Omental fat pad (tissue), 4 donors: ENCODE measurements around the gene RPS6KA2.

- PRO-cap, result no peak
- RAMPAGE, long total RNA, 4 experiments, result no peak in any of the 4 experiments
Measured at GRCh38 chr6:165611381-165611661, 51.7 kb downstream of the PDE10A start.

DNA sequence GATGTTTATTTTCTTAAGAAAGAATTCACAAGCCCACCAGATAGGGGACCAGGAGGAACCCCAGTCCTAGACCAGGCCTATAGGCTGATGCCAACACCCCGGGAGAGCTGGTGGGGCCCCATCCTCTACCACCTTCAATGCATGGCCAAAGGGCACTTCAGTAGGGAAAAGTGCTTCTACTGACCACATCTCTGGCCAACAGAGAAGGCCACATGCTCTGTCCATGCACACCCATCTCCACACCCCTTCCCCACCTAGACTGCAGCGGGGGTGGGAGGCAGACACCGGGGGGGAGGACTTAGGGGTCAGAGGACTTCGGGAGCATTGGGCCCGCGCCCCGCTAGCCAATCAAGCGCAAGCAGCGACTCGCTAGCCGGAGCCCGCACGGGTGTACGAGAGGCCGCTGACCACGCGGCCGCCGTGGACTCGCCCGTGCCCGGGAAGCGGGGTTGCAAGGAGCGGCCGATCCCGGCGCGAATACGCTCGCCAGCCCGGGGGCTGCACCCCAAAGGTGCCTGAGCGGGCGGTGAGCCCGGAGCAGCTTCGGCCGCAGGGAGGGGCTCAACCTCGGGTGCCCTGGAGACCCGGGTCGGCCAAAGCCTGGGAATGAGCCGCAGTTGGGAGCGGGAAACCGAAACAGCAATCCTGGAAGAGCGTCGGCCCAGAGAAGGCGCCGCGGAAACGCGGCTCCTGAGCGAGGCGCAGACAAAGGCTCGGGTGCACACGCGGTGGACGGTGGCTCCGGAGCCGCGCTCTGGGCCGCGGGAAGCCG lies 2.8 kb downstream of the PDE10A start:
- PRO-cap, result no peak
- RAMPAGE, long total RNA, 4 experiments, result no peak in any of the 4 experiments

GRCh38 chr6:165661843-165662118 lies 1.3 kb downstream of the PDE10A start:
- PRO-cap, result no peak
- RAMPAGE, long total RNA, 4 experiments, result no peak in any of the 4 experiments

DNA sequence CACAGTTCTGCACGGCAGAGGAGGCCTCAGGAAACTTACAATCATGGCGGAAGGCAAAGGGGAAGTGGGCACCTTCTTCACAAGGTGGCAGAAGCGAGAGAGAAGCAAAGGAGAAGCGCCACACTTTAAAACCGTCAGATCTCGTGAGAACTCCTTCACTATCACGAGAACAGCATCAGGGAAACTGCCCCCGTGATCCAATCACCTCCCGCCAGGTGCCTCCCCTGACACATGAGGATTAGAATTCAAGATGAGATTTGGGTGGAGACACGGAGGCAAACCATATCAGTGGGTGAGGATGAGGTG lies 222.2 kb upstream of the PDE10A start:
- PRO-cap, result no peak
- RAMPAGE, long total RNA, 4 experiments, result no peak in any of the 4 experiments

- PRO-cap, result no peak
- RAMPAGE, long total RNA, 4 experiments, result no peak in any of the 4 experiments
Measured at GRCh38 chr6:166097137-166097544, 70.5 kb downstream of the TBXT start.

DNA sequence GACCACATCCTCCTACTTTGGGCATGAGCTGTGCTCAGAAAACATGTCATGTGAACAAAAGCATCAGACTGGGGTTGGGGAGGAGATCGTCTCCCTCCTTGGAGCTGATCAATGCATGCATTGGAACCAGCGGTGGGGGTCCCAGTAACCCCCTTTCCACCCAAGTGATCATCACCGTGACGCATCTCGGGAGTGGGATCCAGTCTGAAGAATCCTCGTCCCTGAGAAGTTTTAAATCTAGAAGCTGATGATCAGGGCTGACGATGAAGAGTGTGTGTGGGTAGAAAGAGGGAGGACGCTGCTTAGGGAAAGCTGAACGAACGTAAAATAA lies 67.7 kb upstream of the TBXT start:
- PRO-cap, result no peak
- RAMPAGE, long total RNA, 4 experiments, result no peak in any of the 4 experiments

DNA sequence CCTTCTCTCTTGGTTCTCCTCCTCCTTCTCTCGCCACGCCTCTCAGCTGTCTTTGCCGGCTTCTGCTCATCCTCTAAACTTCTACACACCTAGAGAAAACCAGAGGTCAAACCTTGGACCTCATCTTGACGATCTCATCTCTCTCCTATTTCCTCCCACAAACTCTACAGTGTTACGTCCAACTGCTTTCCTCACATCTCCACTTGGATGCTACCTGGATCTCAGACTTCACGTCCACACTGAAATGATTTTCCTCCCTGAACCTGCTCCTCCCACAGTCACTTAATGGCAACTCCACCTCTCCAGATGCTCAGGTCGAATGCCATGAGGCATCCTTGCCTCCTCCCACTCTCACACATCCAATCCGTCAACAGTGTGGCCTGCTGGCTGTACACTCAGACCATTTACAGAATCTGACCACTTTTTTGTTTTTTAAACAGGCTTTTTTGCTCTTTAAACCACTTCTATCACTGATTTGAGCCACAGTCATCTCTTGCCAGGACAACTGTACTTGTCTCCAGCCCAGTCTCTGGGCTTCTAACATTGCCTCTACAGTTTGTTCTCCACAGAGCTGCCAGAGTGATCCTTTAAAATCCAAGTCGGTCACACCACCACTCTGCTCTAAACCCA lies 2.5 kb downstream of the SFT2D1 start:
- PRO-cap, result no peak
- RAMPAGE, long total RNA, 4 experiments, result no peak in any of the 4 experiments

DNA sequence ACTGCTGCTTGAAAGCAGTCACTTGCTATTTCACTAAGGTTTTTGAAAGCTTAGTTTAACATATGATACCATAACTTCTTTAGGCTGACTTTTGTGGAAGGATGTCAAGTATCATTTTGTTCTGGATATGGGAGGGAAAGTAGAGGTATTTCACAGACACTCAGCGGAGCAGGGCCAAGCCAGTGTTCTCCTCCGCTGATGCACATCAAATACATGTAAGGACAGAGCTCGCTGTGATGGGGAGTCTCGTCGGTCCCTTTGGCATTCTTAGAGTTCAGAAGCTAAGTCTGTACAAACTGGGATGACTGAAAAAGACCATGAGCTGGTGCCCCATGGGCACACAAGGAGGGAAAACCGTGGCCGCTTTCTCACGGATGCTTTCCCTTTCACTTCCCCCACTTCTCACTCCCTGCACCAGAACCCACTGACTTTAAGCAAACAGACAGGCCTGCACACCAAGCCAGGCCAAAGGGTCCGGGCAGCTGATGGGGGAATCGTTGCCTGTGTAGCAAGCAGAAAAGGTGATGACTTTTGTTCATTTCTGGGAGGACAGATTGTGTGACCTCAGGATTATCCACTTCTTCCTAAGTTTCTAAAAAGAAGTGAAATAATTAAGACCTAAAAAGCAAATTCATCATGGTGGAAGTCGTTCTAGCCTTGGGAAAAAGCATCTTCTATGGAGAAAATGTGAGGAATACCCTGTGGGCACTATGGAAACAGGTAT lies 27.8 kb upstream of the MPC1 start:
- PRO-cap, result no peak
- RAMPAGE, long total RNA, 4 experiments, result no peak in any of the 4 experiments

- PRO-cap, result no peak
- RAMPAGE, long total RNA, 4 experiments, result no peak in any of the 4 experiments
Measured at GRCh38 chr6:166470547-166470847, 87.8 kb upstream of the MPC1 start.

DNA sequence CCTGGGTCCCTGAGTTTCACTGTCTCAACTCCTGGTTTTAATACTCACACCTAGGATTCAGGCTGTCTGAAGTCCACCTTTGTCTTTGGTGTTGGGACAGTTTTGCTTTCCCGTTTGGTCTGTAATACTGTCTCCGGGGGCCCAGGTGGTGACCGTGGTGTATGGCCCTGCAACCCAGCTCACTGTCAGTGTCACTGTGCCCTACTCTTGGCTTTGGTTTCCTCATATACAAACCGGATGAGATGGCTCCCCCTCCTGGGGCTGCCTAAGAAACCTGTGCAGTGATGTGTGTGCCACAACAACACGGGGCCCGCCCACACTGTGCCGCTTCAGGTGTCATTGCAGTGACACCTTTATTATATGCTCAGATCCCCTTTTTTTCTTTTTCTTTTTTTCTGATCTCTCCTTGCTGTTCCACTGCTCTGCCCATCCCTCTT lies 74.0 kb downstream of the RAMACL start:
- PRO-cap, result no peak
- RAMPAGE, long total RNA, 4 experiments, result no peak in any of the 4 experiments

GRCh38 chr6:166542332-166542838 lies 44.1 kb downstream of the RAMACL start:
- PRO-cap, result no peak
- RAMPAGE, long total RNA, 4 experiments, result no peak in any of the 4 experiments

- PRO-cap, result no peak
- RAMPAGE, long total RNA, 4 experiments, result no peak in any of the 4 experiments
Measured at GRCh38 chr6:166556689-166557482, 29.6 kb downstream of the RAMACL start.

- PRO-cap, result unidirectional peak, minus-strand start at chr6:166627251
- RAMPAGE, long total RNA, 4 experiments, result no peak in any of the 4 experiments
Measured at GRCh38 chr6:166626742-166627428, at the start of gene RPS6KA2. Gene RPS6KA2, minus strand, starts transcription at chr6:166627251.

GRCh38 chr6:166655406-166655800 lies 28.4 kb upstream of the RPS6KA2 start:
- PRO-cap, result no peak
- RAMPAGE, long total RNA, 4 experiments, result no peak in any of the 4 experiments

DNA sequence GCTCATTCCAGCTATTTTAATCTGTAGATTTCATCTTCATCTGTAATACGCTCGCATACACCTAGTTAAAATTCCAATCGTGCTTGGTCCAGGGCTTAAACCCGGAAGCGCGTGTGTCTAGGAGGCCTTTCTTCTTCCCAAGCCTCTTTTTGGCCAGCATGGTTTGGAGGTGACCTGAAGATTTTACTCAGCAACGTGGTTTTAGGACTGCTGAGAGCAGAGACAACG lies 144.2 kb upstream of the RPS6KA2 start:
- PRO-cap, result no peak
- RAMPAGE, long total RNA, 4 experiments, result no peak in any of the 4 experiments

- PRO-cap, result no peak
- RAMPAGE, long total RNA, 4 experiments, result start-site peak on the minus strand in 1 of 4 experiments, at chr6:166957182-166957858 at its widest, 14 reads per replicate
Measured at GRCh38 chr6:166956881-166957691, 736 bp upstream of the RNASET2 start.

GRCh38 chr6:167266900-167267180 lies 24.3 kb upstream of the UNC93A start:
- PRO-cap, result no peak
- RAMPAGE, long total RNA, 4 experiments, result no peak in any of the 4 experiments

DNA sequence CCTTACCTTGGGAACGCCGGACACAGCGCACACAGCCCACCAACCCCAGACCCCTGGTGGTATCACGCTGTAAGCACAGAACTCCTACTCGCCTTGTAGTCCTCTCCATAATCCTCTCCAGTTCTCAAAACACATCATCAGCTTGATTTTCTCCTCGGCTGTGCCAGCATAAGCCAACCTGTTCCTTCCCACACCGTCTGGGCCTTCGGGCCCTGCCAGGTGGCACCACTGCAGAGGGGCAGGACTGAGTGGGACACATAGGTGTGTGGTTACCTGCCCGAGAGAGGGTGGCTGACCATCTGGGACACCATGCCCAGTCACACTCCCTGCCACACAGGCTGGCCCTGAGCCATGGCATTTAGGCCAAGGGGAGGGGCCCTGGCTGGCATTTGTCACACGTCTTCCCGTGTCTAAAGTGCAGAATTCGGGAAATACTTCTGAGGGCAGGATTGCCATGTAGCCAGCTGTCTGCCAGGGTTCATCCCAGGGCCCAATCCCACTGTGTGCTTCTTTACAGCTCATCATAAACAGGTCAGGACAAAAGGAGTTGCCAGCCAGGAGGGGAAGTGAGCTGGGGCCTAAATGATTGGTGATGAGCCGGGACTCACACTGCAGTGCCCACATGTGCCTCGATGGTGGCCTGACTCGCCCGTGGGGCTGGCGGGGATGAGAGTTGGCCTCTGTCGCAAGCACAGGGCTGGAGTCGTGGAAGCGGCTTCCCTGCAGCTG lies 6.1 kb upstream of the UNC93A start:
- PRO-cap, result no peak
- RAMPAGE, long total RNA, 4 experiments, result no peak in any of the 4 experiments

DNA sequence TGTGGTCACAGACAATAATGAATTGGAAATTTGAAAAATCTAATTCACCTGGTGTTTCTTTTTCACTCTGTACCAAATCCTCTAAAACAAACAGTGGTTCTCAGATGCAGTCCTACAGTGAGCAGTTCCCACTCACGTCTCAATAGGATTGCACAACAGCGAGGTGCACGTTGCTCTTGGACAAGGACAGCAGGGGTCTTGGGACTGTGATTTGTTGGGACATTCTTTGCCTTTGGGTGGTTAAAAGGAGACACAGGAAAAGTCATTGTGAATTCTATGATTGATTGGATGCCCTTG lies 463 bp downstream of the UNC93A start:
- PRO-cap, result no peak
- RAMPAGE, long total RNA, 4 experiments, result no peak in any of the 4 experiments

DNA sequence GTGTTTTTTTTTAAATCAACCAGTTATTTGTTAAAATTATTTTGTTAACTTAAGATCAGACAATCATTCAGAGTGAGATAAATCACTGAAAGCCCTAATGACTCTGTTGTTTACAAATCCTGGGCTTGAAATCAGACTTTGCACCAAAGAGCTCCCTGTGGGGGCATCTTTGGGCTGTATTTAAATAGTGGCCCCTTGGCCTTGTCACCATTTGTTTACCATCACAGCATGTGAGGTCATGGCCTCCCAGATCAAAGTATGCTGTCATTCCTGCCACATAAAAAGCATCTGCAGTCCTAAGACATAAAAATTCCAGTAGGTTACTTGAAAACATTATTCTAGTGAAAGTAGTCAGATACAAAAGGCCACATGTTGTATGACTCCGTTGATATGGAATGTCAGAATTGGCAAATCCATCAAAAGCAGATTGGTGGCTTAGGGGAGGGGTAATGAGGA lies 17.2 kb downstream of the TTLL2 start:
- PRO-cap, result no peak
- RAMPAGE, long total RNA, 4 experiments, result no peak in any of the 4 experiments